Thoracic aorta (tissue), 1 donor: ENCODE data around the gene SUMO4.

GRCh38 chr6:144623670-144624469 lies 338.7 kb downstream of the UTRN start:
- RAMPAGE, long total RNA: no peak

GRCh38 chr6:144850719-144851578 lies 565.8 kb downstream of the UTRN start:
- RAMPAGE, long total RNA: no peak

GRCh38 chr6:147214627-147215656 lies 10.7 kb downstream of the STXBP5 start:
- RAMPAGE, long total RNA: no peak

GRCh38 chr6:147260172-147261282 lies 56.3 kb downstream of the STXBP5 start:
- RAMPAGE, long total RNA: no peak

DNA sequence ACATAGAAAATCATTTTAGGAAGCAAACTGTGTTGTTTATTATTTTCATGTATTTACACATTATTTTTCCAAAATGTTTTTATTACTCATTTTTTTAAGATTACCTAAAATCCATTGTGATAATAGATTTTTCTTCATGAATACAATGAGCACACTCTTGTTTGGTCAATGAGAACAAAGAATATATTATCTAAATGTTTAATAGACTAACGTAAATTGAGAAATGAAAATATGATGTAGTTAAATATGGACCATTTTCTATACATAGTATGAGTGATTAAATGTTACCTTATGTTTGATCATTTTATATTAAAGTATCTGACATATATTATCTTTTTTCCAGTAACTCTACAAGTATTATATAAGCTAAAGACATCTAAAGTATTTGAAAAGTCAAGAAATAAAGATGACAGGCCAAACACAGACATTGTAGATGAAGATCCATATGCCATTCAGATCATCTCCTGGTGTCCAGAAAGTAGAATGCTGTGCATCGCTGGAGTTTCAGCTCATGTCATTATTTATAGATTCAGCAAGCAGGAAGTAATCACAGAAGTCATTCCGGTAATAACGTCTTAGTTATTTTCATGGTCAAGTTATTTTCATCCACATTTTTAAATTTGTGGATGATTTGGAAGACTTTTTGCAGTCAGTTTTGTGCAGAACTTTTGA lies 111.1 kb downstream of the STXBP5 start:
- RAMPAGE, long total RNA: no peak

- RAMPAGE, long total RNA: no peak
These were observed 70.7 kb upstream of the SASH1 start for GRCh38 chr6:148271828-148272419.

- RAMPAGE, long total RNA: no peak
These were observed 45.9 kb downstream of the SASH1 start for GRCh38 chr6:148388412-148389037.

- RAMPAGE, long total RNA: no peak
These were observed 79.4 kb downstream of the SASH1 start for GRCh38 chr6:148421654-148422737.

DNA sequence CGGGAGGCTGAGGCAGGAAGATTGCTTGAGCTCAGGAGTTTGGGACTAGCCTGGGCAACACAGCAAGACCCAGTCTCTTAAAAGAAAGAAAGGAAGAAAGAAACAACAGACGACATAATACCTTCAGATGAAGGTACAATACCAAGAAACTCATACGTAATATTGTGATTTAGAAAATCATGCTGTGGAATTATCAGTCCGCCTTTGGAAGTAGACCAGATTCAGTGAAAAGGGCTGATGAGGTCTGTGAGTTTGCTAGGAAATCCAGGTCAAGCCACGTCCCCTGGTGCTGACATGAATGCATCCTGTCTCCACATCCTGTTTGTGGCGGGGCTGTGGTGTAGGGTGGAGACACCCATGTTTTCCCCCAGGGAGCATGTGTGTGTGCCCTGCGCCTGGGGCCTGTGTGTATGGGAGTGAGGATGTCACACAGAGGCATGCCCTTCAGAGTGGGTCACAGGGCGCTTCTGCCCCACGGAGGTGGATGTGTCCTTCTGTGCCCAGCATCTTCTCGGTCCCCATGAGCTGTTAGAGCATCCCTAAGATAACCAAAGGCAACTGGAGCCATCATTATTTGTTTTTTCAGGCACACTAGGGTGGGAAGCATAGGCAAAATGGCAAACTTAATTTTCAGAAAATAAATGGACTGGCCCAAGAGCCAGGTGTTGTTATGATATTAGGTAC lies 109.1 kb downstream of the SASH1 start:
- RAMPAGE, long total RNA: no peak

- RAMPAGE, long total RNA: no peak
These were observed 167.1 kb downstream of the SASH1 start for GRCh38 chr6:148509392-148510497.

DNA sequence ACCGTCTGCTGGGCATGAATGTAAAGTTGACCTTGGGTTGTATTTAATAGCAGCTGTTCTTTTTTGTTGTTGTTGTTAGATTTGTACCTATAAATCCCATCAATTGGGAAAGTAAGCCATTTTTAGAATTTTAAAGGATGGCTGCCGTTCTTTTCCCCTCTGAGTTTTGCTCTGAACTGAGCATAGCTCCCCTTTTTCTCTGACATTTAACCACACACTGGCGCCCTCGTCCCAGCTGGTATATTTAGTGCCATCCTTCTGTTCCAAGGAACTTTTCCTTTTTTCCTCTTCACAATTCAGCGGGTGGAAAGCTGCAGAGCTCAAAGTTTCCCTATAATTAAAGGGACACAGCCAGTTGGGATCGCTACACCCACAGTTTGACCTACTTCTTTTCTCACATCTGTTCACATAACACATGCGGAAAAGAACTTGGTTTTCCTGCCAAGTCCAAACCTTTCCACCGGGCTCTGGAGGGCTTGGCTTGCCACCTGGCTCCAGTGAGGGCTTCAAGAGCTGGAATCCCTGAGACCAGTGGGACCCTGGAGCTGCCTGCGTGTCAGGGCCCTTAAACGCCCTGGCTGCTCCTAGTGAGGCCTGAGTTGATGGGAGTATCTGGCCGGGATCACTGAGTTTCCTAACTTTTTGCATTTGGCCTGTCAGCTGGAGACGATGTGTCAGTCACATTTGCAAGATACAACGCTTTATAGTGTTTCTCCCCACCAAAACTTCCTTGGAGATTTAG lies 175.9 kb downstream of the SASH1 start:
- RAMPAGE, long total RNA: no peak

- RAMPAGE, long total RNA: no peak
These were observed 182.8 kb downstream of the SASH1 start for GRCh38 chr6:148525434-148525866.

DNA sequence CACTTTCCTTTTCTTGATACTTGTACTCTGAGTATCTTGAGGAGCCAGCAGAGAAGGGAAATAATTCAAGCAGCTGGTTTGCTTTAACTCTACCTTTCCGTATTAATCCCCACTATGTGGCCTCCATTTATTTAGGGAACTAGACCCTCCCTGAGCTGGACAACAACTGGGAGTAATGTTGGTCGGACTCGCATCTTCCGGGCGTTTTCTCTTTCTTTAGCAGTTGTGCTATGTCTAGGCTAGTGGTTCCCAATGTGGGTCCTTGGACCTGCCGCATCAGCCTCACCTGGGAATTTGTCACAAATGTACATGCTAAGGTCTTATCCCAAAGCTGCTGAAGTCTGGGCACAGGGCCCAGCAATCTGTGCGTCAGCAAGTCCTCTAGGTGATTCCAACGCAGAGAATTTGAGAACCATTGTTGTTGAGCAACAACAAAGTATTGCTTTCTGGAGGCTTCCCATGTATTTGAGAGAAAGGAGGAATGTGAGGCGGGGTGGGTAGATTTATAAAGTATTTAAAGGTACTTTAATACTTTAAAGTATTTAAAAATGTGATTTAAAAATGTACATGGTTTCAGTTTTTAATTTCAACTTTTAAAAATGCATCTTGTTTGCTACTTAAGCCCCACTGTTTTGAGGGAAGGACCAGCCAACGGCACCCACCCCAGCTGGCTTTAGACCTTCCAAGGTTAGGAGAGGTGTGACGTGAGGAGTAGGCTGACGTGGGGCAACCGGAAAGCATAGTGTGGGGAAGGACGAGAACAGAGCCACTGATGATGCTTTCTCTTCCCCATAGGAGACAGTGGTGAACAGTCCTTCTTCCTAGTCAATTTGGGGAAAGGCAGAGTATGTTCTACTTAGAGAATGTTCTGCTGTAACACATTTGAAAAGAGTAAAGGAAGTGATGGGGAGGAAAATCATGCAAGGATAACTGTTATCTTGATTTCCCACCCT lies 4.1 kb downstream of the UST start:
- RAMPAGE, long total RNA: no peak

- RAMPAGE, long total RNA: no peak
These were observed 224.4 kb downstream of the UST start for GRCh38 chr6:148971128-148971665.

DNA sequence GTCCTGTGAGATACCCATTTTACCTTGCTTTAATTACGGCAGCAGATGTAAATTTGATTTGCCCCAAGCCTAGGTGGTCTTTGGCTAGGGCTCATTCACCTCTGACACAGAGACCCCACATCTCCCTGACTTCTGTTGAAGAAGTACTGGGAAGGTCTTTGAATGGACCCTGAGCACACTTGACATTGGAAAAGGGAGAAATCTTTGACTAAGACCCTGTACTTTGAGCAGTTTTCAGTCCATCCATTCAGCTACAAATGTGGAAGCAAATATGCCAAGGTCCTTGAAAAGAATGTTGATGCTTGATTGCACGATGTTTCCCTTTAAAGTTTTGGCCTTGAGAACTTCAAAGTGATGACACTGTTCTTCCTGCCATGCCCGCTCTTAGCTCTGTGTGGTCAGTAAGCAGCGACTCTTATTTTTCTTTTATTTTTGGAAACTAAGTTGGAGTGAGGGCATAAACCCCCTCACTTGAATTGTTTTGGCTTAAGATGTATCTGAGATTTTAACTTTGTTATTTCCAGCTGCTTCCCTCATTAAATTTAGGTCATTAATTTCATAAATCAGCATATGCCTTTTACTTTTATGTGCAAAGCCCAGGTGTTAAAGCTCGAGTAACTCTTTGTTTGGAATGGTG lies 232.6 kb downstream of the UST start:
- RAMPAGE, long total RNA: no peak

DNA sequence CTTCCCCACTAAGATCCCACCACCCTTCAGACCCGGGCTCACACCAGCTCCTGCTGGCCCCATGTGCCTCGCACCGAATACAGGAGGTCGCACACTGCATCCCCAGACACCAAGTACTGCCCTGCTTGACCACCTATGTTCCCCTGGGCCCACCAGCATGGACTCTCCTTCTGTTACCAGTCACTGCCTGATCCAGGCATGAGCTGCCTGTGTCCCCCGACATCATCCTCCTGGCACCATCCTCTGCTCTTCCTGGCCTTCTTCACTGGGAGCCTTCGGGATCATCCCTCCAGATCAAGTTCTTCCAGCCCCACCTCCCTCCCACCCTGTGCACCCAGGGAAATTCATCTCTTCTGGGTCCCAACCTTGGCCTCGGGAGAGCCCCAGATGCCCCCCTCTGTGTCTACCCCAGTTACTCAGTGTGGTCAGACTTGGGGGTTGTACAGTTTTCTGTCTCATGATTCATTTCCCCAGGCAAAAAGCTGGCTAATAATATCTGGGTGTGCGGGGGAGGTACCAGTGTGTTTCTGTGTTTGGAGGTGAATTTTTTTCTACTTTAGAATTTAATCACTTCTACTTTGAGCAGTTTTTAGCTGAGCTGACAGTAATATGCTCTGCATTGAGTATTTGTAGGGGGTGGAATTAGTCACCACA lies 285.0 kb upstream of the TAB2 start:
- RAMPAGE, long total RNA: no peak

GRCh38 chr6:149065801-149066720 lies 251.5 kb upstream of the TAB2 start:
- RAMPAGE, long total RNA: start-site peak on the plus strand at chr6:149066057-149066129, 15 reads

GRCh38 chr6:149322045-149322845 lies 4.7 kb downstream of the TAB2 start:
- RAMPAGE, long total RNA: no peak

- RAMPAGE, long total RNA: no peak
These were observed 5.3 kb downstream of the TAB2 start for GRCh38 chr6:149322902-149323213.

DNA sequence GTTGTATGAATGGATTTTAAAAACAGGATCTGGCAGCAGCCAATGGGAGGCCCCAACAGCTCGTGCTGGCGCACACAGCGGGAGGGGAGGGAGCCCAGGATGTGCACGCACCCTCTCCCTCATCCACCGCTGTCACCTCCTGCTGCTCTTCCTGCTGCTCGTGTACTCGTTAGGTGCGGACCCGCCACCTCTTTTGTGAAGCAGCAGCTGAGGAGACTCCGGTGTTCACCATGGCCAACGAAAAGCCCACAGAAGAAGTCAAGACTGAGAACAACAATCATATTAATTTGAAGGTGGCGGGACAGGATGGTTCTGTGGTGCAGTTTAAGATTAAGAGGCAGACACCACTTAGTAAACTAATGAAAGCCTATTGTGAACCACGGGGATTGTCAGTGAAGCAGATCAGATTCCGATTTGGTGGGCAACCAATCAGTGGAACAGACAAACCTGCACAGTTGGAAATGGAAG lies at the start of gene SUMO4:
Gene SUMO4, plus strand, starts transcription at position 101 of the 468 bp plus-strand sequence.
- RAMPAGE, long total RNA: no peak